Cardiac atrium fibroblast (primary cell): ENCODE data around the gene HSPH1.

DNA sequence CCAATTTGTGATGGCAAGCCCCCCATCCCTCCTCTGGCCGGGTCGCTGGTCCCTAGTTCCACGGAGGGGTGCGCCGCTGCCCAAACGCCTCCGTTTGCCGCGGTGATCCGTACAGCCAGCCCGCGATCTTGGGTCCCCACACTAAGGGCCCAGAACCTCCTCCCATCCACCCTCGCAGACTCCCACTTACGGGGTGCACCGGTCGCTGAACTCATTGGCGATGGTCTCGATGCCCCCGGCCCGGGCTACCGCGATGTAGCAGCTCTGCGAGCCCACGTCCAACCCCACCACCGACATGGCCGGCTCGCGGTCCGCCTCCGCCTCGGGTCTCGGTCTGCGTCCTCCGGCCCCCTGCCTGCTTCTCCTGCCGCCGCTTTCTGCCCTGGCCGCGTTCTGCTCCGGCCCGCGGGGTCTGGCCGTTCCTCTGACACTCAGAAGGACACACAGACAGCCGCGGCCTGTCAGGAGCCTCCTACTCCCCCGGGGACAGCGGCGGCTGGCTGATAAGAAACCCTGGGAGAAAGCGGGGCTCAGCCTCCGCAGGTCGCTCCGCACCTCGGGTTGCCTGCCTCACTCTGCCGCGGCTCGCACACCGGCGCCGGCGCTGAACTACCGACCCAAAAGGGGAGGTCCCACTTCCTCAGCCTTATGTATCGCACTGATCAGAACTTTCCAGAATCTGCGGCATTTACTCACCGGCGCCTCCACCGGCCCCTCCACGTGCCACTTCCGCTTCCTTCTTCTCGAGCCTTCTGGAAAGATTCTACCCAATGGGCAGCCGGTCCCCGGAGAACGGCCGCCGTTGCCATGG lies at the start of gene HSPH1:
TSS of gene HSPH1 (minus strand) at position 619 of the 811 bp plus-strand sequence.
- RAMPAGE, long total RNA, result start-site peak on the minus strand centred at position 721 of the sequence, 49 bp wide, 25 and 14 reads in 2 replicates

DNA sequence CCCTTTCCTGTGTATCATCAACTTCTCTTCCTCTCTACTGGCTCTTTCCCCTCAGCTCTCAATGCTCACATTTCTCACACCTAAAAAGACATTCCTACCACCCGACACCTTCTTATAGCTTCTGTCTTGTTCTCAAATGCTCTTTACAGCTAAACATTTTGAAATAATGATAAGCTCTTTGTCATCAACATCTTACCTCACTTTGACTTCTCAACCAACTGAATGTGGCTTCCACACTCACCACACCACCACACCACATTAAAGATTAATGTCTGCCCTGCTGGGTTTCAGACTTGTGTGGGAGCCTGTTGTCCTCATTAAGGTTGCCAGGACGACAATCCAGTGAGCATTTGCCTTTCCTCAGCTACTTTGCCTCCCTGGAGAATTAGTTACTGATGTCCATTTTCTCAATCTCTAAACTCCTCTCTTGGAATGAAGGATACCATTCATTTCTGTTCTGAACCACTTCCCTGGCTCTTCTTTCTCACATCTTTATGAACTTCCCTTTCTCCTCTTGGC lies 67.9 kb downstream of the RXFP2 start:
- RAMPAGE, long total RNA, result no peak

GRCh38 chr13:31896278-31896733 lies 135.3 kb upstream of the FRY start:
- RAMPAGE, long total RNA, result no peak

DNA sequence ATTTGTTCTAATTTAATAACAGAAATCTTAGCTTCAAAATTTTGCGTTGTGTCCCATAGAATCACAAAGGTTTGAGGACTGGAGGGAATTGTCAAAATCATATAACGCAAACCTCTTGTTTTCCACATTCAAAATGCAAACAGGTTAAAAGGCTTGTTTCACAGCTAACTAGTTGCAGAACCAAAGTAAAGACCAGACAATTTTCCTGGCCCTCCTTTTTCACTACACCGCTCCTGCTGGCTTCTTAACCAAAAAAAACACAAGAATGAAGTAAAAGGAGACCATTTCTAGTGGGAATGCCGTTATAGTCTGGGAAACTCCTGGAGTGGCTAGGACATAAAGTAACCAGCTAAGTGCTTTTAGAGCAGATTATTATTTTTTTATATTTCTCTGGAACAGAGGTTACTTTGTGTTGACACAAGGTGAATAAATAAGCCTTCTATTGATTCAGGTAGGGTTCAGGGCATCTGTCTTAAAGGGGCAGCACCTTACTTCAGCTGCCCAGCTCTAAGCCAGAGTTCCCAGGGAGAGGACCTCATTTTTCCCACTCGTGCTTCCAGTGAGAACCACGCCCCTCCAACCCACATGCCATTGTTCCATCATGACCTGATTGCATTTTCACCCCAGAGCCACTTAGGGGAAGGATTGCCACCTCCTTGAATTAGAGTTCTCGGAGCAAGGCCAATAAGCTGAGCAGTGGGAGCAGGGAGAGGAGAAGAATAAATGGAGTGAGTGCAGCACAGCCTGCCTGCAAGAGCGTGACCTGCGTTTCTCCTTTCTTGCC lies 104.5 kb upstream of the FRY start:
- RAMPAGE, long total RNA, result no peak

- RAMPAGE, long total RNA, result no peak
Observed at GRCh38 chr13:31945500-31946386, 85.8 kb upstream of the FRY start.

- RAMPAGE, long total RNA, result no peak
Observed at GRCh38 chr13:31952757-31953425, 78.7 kb upstream of the FRY start.

- RAMPAGE, long total RNA, result no peak
Observed at GRCh38 chr13:32117684-32118277, 86.2 kb downstream of the FRY start.

- RAMPAGE, long total RNA, result no peak
Observed at GRCh38 chr13:32150600-32151181, 119.1 kb downstream of the FRY start.

DNA sequence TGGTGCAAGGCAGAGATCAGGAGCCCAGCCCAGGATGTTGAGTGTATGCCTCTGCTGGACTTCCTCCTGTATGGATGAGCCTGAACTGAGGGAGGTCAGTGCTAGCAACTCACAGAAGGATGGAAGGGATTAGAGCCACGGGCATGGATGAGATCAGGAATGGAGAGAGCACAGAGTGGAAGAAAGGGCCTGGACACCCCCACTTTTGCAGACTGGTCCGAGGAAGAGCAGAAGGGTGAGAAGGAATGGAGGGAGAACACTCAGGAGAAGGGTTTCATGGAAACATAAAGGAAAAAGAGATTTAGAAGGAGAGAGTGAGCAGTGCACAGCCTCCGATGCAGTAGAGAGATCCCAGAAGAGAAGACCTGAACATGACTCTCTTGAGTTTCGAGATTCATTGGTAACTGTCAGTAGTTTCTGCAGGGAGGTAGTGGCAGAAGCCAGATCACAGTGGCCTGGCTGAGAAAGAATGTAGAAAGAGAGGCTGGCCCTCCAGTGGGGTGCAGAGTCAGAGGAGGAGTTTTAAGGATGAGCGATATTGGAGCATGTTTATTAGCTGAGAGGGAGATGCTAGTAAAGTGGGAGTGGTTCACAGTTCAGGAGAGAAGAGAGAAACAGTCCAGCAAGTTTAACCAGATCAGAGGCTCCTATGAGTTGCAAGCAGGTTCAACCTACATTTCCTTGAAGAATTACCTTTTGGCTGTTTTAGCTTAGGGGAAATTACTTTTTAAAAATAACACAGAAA lies 109.0 kb downstream of the ZAR1L start:
- RAMPAGE, long total RNA, result no peak

GRCh38 chr13:32421300-32421771 lies 6.6 kb downstream of the N4BP2L1 start:
- RAMPAGE, long total RNA, result no peak

- RAMPAGE, long total RNA, result no peak
Observed at GRCh38 chr13:32422145-32422539, 5.8 kb downstream of the N4BP2L1 start.

- RAMPAGE, long total RNA, result no peak
Observed at GRCh38 chr13:32629031-32629380, 42.8 kb downstream of the PDS5B start.

DNA sequence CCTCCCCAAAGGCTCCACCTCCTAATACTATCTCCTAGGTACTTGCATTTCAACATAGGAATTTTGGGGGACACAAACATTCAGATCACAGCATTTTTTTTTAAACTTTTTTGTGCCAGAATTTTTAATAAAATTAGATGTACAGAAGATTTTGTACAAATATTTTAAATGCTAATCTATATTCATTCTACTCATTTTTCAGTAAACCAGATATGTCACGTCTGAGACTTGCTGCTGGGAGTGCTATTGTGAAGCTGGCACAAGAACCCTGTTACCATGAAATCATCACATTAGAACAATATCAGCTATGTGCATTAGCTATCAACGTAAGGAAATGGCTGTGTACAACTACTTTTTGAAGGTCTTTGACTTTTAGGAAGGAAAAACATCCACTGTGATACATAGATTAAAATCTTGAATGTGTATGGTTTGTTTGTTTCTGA lies 159.5 kb downstream of the PDS5B start:
- RAMPAGE, long total RNA, result no peak

GRCh38 chr13:33090643-33091167 lies 74.5 kb downstream of the KL start:
- RAMPAGE, long total RNA, result no peak

- RAMPAGE, long total RNA, result no peak
Observed at GRCh38 chr13:33123305-33124117, 107.3 kb downstream of the KL start.

DNA sequence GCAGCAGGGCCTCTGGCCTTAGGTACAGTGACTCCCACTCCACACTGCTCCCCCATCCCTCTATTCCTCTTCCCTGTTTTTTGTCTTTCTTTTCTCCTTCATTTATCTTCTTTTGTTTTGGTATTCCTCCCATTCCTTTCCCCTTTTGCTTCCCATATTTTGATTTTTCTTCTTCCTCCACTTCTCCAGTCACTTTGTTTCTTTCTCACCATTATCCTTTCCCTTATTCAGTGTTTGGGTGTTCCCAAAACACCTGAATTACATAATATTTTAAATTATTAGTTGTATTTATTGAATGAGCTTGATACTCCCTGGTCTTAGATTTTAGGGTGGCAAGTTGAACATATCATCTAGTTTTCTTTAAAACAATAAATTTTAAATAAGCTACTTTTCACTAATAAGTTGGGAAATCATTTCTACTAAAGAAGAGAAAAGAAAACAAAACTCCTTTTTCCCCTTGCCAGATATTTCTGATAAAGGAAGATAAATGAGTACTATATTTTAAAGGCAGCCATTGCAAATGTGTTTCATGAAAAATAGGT lies 36.9 kb downstream of the STARD13 start:
- RAMPAGE, long total RNA, result no peak

DNA sequence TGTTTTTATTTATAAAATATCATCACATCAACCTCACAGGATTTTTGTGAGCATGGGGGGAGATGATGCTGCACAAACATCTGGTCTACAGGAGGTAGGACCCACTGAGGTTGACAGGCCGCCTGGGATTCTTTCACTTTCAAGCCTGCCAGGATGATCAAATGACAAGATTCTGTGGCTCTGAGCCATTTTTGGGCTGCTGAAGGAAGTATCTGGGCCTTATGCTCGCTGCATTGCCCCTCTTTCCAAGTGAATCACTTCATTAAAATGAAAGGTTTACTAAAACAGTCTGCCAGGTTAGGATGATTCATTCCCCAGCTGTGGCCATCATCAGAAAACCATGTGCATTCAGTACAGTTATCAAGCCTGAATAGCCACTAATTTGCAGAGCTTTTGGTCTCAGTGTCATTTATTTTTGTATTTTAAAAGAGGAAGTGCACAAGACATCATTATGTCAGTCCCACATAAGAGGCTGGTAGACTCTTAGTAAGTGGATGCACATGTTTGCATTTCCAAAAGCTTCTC lies 34.4 kb downstream of the STARD13 start:
- RAMPAGE, long total RNA, result no peak

- RAMPAGE, long total RNA, result no peak
Observed at GRCh38 chr13:33270884-33271566, 14.5 kb downstream of the STARD13 start.

DNA sequence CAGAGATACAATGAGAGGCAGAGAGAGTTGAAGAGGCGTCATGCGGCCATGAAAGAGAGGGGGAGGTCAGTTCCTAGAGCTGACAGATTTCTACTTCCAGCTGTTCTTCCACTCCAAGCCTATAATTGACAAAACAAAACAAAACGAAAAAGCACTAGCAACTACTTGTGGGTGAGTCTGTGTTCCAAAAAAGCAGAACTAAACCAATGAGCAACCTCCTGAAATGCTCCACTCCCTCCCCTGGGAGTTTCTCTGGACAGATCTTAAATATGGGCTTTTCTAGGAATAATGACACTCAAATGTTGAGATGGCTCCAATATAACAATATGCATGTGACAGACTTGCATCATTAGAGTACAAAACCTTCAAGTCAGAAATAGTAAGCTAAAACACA lies 173.4 kb upstream of the RFC3 start:
- RAMPAGE, long total RNA, result no peak

GRCh38 chr13:33723248-33724181 lies 94.4 kb upstream of the RFC3 start:
- RAMPAGE, long total RNA, result no peak